ENCODE measurements around a stretch of chr12.

DNA sequence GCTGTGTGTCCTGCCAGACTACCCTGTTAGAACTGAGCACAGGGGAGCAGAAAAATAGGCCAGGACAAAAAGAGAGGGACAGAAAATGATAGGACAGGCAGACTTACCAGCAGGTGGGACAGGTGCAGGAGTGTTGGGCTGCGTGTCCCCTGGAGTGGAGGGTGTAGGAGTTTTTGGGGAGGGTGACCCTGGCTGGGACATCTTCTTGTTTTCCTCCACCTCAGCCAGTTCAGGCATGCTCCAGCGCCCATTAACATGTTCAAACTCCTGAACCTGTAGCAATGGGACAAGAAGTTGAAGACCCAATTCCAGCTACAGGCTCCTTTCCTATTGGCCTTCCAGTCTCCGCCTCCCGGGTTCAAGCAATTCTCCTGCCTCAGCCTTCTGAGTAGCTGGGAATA, 13.5 kb upstream of the NOP2 start:
- PRO-cap, 2 experiments: no peak in any of the 2 experiments

- PRO-cap, 2 experiments: no peak in any of the 2 experiments
Observed at GRCh38 chr12:6601860-6602287, 5.3 kb downstream of the CHD4 start.

GRCh38 chr12:6638828-6640008, 3.5 kb upstream of the LPAR5 start:
- PRO-cap, 2 experiments: no peak in any of the 2 experiments

- PRO-cap, 2 experiments: no peak in any of the 2 experiments
Observed at GRCh38 chr12:6645088-6645390, 2.2 kb downstream of the ACRBP start.

GRCh38 chr12:6729101-6729683, 5.3 kb downstream of the COPS7A start:
- PRO-cap, 2 experiments: no peak in any of the 2 experiments

DNA sequence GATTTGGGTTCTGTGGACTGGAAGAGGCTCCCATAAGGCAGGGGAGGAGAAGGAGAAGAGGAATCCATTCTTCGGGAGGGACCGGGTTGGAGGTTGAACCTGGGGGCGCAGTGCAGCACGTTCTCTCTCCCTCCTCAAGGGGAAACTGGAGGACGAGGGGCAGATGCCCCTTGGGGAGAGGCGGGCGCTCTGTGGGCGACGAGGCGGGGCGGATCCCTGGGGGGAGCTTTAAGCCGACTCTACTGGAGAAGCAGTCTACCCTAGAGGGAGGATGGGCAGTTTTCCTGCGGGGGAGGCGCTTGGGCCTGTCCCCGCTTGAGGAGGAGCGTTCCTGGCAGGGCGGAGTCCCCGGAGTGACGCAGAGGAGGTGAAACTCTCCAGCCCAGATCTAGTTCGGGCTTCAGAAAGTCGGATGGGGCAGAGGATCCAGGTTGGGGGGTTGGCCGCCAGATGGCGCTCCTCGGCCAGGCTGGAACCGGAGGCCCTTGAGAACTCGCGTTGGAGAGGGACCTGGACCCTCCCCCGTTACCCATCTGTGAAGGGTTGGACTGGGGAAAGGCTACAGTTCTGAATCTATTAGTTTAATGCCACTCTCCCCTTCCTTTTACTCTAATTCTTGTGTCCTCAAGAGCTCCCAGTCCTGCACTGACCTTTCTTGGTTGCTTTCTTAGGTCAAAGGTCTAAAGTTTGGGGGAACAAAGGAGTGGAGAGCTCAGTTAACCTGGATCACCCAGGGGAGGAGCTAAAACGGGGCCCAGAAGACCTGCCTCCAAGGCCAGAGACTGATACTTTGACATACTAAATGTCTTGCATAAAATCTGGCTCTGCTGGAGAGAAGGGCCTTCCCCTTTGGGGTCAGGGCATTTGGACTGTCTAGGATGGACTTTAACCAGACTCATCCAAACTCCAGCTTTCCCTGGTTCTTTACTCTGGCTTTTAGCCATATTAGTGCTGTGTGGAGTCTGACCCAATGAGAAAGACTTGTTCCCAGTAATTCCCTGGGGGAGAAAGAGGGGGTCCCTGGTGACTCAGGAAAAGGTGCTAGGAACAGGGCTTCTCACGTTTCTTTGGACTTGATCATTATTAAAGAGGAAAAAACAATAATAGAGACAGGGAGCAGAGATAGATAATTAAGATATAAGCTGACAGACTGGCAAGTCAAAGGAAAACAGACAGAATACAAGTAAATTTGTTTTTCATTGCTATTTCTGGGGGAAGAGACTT, 797 bp upstream of the MLF2 start:
- PRO-cap, 2 experiments: peak in 2 of 2 experiments; most common plus-strand start position 385 of the sequence (in 2); most common minus-strand start position 147 of the sequence (in 2)

- PRO-cap, 2 experiments: peak in 2 of 2 experiments; most common plus-strand start chr12:6779135 (in 2); most common minus-strand start chr12:6778749 (in 2)
Observed at GRCh38 chr12:6778645-6779500, 6.6 kb downstream of the LAG3 start.

DNA sequence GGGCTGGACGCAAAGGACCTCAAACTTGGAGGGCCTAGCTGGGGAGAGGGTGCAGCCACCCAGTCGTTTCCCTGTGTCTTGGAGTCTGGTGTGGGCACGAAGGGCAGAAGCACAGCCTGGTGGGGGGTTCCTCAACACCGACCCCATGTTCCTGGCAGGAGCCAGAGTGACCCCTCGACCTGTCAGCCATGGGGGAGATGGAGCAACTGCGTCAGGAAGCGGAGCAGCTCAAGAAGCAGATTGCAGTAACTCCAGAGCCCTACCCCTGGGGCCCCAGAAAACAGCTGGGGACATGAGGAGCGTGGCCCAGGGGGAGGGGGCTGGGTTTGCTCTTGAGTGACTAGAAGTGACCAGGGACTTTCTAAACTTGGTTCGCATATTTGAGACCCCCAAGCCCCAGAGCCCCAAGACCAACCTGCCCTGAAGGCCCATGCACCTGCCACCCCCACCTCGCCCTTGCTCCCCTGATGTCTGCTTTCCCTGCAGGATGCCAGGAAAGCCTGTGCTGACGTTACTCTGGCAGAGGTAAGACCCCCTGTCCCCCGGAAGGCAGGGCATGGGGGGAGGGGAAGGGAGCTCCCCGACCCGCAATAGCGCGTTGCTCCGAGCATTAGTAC, 483 bp downstream of the GNB3 start:
- PRO-cap, 2 experiments: no peak in any of the 2 experiments

DNA sequence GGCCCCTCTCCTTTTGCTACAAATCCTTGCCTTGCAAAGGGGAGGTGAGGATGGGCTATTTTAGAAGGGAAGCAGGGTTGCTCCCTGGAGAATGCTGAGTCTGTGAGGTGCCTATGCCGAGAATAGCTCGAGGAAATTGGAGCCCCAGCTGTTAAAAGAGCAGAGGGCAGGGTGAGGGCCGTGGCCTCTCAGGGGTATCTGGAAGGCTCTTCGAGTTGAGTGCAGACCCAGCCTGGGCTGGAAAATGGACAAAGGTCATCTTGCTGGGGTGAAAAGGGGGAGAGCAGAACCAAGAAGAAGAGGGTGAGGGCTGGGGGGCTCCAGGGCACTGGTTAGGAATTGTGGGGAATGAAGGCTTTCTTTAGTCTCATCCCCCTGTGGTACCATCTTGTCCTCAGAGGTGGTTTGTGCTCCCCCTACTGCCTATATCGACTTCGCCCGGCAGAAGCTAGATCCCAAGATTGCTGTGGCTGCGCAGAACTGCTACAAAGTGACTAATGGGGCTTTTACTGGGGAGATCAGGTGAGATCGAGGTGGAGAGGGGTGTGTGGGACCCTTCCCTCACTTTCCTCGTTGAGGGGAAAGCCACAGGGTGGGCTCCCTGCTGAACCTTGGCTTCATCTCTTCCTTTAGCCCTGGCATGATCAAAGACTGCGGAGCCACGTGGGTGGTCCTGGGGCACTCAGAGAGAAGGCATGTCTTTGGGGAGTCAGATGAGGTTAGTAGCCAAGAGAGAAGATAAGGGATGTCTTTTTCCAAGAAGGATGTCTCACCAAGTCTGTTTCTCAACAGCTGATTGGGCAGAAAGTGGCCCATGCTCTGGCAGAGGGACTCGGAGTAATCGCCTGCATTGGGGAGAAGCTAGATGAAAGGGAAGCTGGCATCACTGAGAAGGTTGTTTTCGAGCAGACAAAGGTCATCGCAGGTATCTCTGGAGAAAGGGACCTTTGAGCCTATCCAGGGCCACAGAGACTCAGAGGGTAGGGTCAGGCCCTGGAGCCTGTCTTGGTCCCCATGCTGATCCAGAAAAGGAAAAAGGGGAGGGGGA, 1.5 kb downstream of the TPI1 start:
- PRO-cap, 2 experiments: no peak in any of the 2 experiments

DNA sequence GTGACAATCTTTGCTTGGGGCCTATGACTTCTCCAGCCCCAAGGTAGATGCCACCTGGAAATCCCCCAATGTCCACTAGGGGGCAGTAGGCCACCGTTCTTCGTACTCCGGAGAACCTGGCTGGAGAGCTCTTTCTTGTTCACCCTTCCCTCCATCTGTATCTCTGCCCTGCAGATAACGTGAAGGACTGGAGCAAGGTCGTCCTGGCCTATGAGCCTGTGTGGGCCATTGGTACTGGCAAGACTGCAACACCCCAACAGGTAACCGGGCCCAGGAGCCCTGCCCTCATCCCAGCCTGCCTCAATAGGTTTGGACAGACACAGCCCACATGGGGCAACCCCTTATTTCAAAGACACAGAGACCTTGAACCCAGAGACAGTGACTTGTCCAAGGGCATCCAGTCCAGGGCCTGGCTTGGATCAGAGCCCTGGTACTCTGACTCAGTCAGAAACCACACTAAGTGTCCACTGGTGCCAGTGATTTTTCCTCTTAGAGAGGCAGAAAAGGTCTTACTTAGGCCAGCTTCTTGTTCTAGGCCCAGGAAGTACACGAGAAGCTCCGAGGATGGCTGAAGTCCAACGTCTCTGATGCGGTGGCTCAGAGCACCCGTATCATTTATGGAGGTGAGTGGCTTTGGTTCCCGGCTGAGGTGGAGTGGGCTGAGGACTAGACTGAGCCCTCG, 2.3 kb downstream of the TPI1 start:
- PRO-cap, 2 experiments: no peak in any of the 2 experiments

DNA sequence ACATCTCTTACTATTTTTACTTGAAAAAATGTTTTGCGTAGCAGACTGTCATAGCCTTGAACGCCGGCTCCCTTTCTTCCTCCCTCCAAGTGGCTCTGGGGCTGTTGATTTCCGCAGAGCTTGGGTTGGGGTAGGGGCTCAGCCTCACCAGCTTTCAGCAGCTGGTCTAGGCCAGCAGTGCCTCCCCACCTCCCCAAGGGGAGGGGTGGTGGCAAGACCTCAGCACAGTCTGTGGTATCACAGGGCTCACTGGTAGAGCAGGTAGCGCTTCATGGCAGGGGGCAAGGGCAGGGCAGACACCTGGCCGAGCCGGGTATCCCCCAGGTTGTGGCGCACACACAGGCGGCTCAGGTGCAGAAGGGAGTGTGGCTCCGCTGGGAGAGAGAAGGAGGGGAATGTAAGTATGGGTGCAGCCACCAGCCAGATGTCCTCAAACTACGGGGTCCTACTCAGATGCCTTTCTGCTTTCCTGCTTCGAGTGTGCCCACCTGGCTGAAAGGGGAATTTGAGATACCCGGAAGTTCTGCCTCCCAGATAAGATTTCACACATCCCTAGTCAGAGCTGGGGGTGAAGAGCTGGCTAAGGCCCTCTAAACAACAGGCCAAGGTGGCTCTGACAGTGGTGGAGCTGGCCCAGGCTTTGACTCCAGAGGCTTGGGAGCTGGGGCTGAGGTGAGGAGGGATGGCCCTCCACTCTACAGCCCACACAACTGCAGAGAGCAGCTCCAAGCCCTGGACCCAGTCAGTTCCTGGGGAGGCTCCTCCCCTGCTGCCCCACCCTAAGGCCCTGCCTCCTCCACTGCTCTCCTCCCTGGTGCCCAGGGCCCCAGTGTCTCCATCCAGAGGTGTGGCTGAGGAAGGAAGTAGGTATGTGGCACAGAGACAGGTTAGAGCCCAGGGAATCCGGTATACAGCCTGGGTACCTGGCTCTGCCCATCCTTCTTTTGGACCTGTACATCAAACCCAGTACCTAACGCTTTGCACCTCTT, 1.9 kb downstream of the SPSB2 start:
- PRO-cap, 2 experiments: no peak in any of the 2 experiments

DNA sequence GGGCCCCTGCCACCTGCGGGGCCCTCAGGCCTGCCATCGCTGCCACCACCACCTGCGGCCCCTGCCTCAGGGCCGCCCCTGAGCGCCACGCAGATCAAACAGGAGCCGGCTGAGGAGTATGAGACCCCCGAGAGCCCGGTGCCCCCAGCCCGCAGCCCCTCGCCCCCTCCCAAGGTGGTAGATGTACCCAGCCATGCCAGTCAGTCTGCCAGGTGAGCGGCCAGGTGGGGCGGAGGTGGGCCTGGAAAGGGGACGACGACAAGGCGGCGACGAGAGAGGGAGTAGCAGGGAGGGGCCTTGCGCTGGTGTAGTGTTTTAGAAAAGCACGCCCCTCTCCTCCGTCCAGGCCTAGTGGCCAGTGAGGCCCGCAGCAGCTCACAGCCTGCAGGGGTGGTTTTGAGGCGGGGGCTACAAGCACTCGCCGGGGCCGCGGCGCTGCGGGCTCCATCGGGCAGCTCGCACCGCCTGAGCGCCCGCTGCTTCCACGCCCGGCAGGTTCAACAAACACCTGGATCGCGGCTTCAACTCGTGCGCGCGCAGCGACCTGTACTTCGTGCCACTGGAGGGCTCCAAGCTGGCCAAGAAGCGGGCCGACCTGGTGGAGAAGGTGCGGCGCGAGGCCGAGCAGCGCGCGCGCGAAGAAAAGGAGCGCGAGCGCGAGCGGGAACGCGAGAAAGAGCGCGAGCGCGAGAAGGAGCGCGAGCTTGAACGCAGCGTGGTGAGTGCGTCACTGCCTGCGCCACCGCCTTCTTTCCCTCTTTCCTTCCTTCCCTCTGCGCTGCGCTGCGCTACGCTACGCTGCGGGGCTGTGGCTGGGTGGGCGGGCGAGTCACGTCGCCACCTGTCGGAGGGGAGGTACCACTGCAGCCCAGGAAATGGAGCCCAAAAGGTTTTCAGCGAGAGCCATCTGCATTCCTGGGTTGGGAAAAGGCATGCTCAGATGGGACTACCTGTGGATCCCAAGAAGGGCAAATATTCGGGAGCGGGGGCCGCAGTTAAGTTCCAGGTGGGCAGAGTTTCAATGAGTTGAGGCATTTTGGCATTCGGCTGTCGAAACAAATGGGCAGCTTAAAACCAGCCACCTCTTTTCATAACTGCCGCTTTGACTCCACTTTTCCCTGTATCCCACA, 6.1 kb upstream of the C12orf57 start:
- PRO-cap, 2 experiments: peak in 2 of 2 experiments; most common plus-strand start position 758 of the sequence (in 2); most common minus-strand start position 680 of the sequence (in 2)

DNA sequence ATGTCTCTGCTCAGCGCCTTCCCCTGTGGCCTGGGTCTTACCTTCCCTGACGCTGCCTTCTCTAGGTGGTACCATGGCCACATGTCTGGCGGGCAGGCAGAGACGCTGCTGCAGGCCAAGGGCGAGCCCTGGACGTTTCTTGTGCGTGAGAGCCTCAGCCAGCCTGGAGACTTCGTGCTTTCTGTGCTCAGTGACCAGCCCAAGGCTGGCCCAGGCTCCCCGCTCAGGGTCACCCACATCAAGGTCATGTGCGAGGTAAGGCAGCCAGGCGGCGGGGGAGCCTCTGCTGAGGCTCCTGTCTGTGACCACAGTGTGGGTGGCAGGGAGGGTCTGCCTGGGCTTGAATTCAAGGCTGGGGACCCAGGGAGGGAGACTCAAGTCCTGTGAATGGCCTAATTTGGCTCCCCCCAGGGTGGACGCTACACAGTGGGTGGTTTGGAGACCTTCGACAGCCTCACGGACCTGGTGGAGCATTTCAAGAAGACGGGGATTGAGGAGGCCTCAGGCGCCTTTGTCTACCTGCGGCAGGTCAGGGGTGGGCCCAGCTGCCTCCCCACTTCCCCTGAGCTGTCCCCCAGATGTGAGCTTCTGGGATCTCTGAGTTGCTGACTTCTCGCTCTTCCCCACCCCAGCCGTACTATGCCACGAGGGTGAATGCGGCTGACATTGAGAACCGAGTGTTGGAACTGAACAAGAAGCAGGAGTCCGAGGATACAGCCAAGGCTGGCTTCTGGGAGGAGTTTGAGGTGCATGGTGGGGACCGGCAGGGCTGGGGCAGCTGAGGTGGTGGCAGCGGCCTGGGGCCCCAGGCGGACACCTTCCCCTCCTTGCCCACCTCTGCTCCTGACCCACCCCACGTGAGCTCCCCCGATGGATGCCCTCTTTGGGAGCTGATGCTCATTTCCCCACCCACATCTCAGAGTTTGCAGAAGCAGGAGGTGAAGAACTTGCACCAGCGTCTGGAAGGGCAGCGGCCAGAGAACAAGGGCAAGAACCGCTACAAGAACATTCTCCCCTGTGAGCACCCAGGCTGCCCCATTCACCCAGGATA, 3.9 kb downstream of the PTPN6 start:
- PRO-cap, 2 experiments: no peak in any of the 2 experiments

DNA sequence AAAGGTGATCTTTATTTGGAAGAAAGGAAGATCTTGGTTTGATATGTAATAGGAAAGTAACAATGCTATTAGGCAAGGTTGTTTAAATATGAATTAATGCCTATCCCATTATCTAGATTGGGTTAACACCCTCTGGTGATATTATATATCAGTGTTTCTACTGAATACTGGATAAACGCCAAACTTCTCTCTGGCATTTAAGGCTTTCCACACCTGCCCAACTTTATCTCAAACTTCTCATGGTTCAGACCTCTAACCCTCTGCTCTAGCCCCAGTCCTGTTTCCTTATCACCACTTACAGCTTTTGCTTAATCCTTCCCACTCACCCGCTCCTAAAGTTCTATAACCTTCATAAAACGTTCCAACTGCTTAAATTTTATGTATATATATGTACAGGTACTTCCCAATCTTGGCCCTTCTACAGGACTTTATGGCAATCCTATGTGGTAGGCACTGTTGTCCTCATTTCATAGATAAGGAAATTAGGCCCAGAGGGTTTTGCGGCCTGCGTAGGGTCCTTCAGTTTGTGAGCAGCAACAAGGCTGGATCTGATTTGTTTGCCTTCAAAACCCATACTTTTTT, 1.3 kb downstream of the LPCAT3 start:
- PRO-cap, 2 experiments: no peak in any of the 2 experiments

- PRO-cap, 2 experiments: no peak in any of the 2 experiments
Observed at GRCh38 chr12:7123694-7124271, 4.9 kb downstream of the RBP5 start.

GRCh38 chr12:7127412-7128559, 903 bp downstream of the RBP5 start:
- PRO-cap, 2 experiments: no peak in any of the 2 experiments

DNA sequence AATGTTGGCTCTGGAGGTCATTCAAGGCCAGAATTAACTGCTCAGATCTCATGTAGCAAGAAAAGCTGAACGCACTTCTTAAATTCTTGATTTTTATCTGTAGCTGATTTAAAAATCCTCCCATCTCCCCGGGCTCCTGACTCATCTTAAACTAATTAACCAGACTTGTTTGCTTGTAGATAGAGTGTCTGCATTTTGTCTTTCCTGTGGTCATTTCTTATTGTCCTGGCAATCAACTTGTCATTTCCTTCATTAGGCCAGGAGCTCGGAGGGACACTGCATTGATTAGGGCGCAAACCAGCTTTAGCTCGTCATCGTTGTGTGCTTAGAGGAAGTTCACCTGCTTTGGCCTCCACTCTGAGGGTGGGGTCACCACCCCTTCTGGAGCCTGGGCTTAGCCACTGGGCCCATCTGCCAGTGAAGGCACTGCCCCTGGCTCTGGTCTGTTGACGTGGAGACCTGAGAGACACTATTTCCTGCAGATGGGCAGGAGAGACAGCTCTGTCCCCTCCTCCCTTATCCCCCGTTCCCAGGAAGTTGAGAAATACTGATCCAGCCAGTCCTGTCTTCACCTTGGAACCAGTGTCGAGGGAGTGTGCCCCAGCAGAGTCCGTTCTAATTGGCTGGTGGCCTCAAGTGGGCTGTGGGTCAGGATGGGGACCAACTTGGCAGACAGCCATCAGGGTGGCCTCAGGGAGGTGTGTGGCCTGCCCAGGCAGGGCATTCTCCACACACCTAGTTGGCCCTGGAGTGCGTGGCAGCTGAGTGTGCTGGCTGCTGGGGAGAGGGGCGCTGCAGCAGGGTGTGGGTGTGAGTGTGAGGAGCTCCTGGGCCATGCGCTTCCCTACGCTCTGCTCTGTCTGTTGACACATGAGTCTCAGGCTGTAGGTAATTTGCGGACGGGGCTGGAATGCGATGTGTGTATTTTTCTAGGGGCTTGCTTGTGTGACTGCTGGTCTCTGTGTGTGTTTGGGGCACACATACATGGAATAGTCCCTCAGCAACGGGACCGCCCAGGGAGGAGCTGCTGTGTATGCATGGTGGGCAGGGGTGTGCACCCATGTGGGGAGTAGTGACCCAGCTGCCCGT, 25.3 kb downstream of the CLSTN3 start:
- PRO-cap, 2 experiments: no peak in any of the 2 experiments

DNA sequence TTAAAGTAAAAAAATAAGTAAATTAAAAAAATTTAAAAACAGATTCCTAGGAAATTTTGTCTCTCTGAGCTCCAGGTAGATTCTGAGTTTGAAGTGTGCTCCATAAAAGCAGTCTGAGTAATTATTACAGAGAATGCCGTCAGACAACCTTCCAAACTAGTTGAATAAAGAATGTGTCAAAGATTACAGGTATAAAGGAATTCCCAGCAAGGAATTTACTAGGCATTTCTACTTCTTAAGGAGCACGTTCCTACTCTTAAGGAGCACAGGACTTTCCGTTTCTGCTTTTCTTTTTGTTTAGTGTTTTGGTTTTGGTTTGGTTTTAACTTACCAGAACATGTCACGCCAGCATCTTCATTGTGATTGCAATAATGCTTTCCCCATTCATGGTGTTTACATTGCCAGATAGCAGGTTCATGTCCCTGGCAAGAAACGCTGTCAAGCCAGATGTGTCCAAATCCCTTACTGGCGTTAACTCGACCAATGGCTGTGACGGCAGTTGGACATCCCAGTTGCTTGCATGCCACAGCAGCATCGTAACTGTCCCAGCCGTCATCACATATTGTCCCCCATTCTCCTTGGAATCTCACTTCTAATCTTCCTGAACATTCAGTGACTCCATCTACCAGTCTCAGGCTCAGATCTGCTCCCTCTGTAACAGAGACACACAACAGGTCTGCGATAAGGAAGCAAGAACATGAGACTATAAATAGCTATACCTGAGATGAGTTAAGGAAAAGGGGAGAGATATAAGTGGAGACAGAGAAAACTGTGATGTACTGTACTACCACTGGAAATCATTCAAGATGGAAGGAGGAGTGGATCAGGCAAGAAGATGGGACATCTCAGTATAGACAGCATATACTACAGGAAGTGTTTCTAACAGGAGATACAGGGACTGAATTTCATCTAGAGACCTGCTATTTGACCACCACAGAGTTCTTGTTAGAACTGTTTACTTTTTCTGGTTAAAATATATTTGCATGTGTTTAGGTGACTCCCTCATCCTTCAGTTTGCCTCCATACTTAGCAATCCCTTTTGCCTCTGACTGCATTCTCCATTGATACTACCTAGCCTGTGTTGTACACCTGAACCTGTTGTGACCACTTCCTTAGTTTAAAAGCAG, 6.7 kb downstream of the CD163 start:
- PRO-cap, 2 experiments: no peak in any of the 2 experiments

DNA sequence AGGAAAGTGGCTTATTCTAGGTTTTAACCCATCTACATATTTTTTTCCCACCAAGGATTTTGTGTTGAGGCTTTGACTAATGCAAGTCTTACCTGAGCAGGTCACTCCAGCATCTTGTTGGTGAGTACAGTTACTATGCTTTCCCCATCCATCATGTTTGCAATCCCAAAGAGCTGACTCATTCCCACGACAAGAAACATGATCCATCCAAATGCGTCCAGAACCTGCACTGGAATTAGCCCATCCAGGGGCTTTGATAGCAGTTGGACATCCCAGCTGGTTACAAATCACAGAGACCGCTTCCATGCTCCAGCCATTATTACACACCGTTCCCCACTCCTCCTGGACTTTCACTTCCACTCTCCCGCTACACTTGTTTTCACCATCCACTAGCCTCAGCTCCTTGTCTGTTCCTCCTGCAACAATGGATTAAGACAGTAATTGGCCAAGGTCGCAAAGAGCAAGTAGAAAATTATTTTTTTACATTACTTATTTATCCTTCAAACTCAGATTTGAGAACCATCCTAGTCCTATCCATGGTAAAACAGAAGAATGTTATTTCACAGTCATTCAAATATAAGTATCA, 2.4 kb downstream of the CD163 start:
- PRO-cap, 2 experiments: no peak in any of the 2 experiments

- PRO-cap, 2 experiments: no peak in any of the 2 experiments
Observed at GRCh38 chr12:7502204-7502963, 1.2 kb downstream of the CD163 start.

Measured in right ventricle myocardium (tissue), 1 donor.